Cytotoxic T cell (primary cell): ENCODE measurements around a stretch of chr17.

DNA sequence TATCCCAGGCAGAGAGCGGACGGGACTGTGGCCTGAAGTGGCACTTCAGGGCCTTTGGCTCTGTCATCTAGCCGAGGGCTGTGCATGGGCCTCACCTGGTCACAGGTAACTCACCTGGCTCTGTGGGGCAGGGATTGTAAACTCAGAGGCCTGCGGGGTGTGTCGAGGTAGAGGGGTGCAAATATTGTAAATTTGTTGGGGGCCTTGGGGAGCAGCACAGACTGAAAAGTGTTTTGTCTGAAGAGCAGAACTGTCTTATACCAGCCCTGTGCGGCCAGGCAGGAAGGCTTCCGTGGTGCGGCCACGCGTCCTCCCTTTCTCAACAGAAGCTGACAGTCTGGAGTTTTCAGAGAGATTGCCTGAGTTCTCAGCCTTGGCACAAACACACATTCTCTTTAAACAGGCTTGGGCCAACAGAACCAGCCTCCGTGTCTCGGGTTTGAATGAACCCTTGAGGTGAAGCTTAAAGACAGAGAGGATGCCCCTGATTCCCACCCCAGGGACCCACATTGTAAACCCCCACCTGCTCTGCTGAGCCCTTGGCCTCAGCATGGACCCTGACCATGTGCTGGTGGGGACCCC lies 37.5 kb downstream of the SEPTIN9 start:
- PRO-cap, 2 experiments: no peak in any of the 2 experiments

DNA sequence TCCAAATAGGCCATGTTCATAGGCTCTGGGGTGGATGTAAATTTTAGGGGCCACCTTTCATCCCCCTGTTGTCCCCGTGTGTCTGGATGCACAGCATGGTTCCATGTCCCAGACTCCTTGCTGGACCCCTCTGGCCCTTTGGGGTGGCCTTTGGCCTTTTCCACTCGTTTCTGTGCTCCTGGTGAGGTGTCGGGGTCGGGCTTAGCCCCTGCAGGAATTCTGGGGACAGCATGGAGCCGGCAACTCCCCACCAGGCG lies 42.9 kb downstream of the SEPTIN9 start:
- PRO-cap, 2 experiments: no peak in any of the 2 experiments

DNA sequence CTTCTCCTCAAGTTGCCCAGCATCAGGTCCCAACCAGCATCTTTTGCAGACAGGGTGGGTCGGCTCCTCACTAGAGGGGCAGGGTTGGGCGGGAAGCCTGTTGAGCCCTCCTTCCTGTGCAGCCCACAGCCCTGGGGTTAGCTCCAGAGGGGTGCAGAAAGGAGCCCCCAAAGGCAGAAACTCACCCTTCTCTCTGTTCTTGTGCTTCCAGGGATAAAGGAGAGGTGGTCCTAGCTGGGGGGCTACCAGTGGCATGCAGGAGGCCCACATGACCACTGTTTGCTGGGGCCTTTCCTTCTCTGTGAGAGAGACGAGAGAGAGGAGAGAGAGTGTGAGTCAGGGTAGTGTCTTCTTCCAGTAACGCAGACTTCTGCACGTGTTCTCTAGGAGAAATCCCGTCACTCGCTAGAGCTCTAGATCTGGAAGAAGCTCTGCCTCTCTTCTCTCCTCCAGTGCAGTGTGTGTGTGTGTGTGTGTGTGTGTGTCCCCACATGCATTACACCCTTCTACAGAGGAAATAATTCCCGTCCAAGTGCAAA lies 68.9 kb downstream of the SEPTIN9 start:
- PRO-cap, 2 experiments: no peak in any of the 2 experiments

DNA sequence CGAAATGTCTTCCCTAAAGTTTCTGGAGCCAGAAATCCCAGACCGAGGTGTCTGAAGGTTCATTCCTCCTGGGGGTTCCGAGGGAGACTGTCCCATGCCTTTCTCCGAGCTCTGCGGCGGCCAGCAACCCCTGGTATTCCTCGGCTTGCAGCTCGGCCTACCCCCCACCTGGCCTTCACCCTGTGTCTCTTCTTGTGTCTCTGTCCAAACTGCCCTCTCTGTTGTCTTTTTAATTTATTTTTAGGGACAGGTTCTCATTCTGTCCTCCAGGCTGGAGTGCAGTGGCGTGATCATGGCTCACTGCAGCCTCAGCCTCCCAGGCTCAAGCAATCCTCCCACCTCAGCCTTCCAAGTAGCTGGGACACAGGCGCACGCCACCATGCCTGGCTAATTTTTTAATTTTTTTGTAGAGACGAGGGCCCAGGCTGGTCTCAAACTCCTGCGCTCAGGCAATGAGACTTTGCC lies 71.2 kb downstream of the SEPTIN9 start:
- PRO-cap, 2 experiments: no peak in any of the 2 experiments

DNA sequence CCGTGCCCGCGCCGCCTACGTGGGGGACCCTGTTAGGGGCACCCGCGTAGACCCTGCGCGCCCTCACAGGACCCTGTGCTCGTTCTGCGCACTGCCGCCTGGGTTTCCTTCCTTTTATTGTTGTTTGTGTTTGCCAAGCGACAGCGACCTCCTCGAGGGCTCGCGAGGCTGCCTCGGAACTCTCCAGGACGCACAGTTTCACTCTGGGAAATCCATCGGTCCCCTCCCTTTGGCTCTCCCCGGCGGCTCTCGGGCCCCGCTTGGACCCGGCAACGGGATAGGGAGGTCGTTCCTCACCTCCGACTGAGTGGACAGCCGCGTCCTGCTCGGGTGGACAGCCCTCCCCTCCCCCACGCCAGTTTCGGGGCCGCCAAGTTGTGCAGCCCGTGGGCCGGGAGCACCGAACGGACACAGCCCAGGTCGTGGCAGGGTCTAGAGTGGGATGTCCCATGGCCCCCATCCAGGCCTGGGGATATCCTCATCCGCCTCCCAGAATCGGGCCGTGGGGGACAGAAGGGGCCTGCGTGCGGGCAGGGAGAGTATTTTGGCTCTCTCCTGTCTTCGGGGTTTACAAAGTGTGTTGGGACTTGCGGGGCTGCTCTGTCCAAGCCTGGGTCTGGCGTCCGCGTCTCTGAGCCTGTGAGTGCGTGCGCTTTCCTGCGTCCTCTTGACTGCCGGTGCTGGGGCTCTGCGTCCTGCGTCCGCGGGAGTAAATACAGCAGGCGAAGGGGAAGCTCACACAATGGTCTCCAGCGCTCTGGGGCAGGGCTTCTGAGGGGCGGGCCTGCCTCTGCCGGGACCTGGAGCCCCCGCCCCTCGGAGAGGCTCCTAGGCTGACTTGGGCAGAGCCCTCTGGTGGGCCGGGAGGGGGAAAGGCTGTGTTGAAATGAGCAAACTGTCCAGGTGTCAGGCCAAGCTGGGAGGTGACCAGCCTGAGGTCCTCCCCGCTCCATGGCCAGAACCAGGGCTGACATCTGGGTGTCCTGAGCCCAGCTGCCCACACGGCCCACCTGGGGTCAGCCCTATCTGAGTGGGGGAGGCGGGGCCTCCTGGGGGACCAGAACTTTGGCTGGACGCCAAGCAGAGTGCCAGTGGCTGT lies 92.8 kb downstream of the SEPTIN9 start:
- PRO-cap, 2 experiments: peak in 2 of 2 experiments; most common plus-strand start position 143 of the sequence (in 1); most common minus-strand start position 90 of the sequence (in 2)

GRCh38 chr17:77417398-77418367 lies 136.4 kb downstream of the SEPTIN9 start:
- PRO-cap, 2 experiments: no peak in any of the 2 experiments

GRCh38 chr17:77433168-77434122 lies 152.1 kb downstream of the SEPTIN9 start:
- PRO-cap, 2 experiments: no peak in any of the 2 experiments

- PRO-cap, 2 experiments: peak in 2 of 2 experiments; most common plus-strand start chr17:77453971 (in 2); most common minus-strand start chr17:77453914 (in 1)
Measured at GRCh38 chr17:77453445-77454560, 172.5 kb downstream of the SEPTIN9 start.

DNA sequence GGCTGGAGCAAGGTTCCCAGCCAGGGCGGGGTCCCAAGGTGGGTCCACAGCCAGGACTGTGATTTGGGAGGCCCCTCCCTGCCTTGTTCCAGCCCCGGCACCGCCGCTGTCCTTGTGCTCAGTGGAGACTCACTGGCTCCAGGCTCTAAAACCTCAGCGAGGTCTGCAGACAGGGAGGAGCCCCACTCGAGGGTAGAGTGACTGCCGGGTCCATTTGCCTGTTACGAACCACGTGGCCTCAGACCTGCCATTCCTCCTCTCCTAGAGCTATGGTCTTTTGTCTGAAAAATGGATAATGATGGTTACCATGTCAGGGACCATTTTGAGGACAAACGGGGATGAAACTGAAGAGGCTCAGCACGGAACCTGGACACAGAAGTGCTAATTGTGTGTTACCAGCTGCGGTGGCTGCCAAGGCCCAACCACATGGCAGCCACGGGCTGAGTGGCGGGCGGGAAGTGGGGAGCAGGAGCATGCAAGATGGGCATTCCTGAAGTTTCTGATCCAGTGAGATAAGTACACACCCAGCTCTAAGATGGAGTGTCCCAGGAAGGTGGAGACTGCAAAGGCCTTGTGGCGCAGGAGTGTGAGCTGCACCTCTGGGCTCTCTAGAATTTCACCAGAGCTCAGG lies 177.1 kb downstream of the SEPTIN9 start:
- PRO-cap, 2 experiments: peak in 2 of 2 experiments; most common minus-strand start position 134 of the sequence (in 2)

DNA sequence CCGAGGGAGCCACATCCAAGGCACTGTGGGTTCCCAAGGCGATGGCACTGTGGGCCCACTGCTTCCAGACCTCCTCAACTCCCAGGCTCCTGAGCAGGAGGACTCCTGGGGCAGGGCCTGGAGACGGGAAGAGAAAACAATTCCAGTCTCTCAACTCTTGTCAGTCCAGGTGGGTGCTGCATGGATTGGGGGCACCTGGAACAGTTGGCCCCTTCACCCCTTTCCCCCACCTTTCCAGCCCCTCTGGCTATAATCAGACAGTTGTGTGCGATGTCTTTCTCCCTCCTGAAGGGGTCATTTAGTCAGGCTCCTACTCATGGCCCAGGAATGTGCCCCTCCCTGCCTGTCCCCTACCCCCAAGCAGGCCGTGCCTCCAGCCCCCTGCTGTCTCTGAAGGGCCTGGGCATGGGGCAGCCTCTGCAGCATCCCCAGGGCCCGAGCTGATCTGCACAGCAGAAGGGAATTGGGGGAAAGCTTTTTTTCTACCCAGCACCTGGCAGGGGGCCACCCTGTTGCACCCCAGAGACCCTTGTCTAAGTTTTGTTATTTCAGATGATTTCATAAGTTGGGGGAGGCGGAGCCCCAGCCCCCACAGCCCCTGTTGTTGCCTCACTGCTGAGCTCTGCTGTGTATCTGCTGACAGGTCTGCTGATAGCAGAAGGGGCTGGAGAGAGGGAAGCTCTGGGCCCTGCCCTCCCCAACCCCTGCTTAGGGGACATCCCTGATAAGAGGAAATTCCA lies 189.8 kb downstream of the SEPTIN9 start:
- PRO-cap, 2 experiments: no peak in any of the 2 experiments

DNA sequence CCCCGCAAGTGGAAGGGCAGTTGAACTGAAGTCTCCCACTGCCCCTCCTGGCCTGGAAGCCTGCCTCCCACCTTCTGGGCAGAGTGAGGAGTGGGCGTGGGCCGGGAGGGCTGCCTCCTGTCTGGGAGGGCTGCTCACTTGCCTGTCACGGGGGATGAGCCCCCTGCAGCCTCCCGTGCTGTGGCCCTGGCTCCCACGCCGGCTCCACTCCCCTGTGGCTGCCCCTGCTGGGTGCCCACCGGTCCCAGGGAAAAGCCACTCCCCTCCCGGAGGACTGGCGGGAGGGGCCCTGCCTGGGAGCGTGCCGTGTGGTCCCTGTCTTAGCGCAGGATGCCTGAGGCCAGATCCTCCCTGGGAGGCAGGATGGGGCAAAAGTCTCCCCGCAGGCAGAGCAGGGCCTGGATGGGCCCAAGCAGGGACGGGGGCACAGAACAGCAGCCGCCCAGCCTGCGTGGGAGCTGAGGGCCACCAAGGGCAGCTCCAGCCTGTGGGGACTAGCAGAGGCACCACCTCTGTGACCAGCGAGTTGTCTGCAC lies 199.2 kb downstream of the SEPTIN9 start:
- PRO-cap, 2 experiments: no peak in any of the 2 experiments

- PRO-cap, 2 experiments: no peak in any of the 2 experiments
Measured at GRCh38 chr17:77610663-77610917, 329.3 kb downstream of the SEPTIN9 start.

- PRO-cap, 2 experiments: peak in 1 of 2 experiments; most common plus-strand start chr17:77666685 (in 1); most common minus-strand start chr17:77666603 (in 1)
Measured at GRCh38 chr17:77666366-77666792, 292.1 kb upstream of the TNRC6C start.

DNA sequence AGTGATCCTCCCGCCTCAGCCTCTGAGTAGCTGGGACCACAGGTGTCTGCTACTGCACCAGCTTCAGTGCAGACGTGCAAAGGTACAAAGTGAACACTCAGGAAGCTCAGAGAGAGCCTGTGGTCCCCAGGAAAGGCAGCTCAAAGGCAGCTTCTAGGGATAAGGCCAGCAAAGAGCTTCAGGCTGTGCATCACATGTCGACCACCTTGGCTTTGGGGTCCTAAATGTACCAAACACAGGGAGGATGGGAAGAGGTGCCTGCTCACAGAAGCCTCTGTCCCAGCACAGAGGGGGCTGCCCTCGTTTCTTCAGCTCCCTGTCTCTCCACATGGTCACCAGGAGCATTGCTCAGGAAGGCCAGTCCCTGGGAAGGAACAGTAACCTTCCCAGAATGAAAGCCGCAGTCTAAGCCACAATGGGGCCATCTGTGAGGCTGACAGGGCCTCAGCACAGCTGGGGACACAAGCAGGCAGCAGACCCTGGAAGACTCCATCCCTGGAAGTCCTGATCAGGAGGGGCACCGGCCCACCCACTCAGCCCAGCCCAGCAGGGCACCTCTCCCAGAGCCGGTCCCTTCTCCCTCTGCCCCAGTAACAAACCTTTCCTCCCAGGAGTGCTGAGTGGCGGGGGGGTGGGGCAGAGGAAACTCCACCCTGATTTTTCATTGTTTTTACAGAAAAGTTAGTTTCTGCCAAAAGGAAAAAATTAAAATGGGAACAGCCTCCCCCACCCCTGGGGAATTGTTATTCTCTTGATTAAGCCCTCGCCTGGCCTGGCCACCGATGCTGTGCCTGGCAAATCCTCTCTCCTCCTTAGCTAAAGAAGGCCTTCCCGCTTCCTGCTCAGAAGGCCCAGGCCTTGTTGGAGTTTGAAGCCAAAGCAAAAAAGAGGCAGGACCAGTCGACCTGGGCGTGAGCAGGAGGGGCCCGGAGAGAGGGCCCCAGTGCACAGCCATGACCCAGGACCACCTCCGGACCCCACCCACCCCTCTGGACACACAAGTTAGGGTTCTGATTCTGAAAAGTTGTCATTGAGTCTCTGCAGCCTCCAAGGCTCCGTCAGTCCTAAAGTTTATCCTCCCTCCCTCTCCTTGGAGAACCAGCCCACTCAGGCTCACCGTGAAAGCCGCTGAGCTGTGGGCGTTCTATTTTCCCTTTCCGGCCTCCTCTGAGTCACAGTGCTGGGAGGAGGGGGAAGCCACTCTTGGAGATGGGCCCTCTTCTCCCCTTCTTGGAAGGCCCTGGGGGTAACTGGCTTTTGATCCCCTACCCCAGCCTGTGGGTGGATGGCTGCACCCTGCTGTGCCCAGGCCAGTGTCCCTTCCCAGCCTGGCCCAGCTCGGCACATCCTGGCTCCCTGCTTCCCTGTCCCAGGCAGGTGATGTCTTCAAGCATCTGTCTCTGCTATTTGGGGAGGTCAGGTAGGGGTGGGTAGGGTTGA lies 128.5 kb upstream of the TNRC6C start:
- PRO-cap, 2 experiments: no peak in any of the 2 experiments

GRCh38 chr17:77834514-77834876 lies 124.0 kb upstream of the TNRC6C start:
- PRO-cap, 2 experiments: no peak in any of the 2 experiments

- PRO-cap, 2 experiments: no peak in any of the 2 experiments
Measured at GRCh38 chr17:77852982-77853386, 105.5 kb upstream of the TNRC6C start.

- PRO-cap, 2 experiments: peak in 2 of 2 experiments; most common plus-strand start chr17:77888160 (in 2); most common minus-strand start chr17:77888006 (in 2)
Measured at GRCh38 chr17:77887361-77888332, 70.9 kb upstream of the TNRC6C start.

GRCh38 chr17:77980344-77980622 lies 21.8 kb downstream of the TNRC6C start:
- PRO-cap, 2 experiments: peak in 2 of 2 experiments; most common plus-strand start chr17:77980548 (in 2)

- PRO-cap, 2 experiments: peak in 2 of 2 experiments; most common plus-strand start chr17:78129251 (in 2)
Measured at GRCh38 chr17:78129028-78129498, 508 bp upstream of the TMC6 start.

- PRO-cap, 2 experiments: peak in 1 of 2 experiments; most common minus-strand start chr17:78131411 (in 1)
Measured at GRCh38 chr17:78131230-78131465, 577 bp downstream of the TMC8 start.